Mucosa of descending colon (tissue), 1 donor: ENCODE measurements around a stretch of chr7.

DNA sequence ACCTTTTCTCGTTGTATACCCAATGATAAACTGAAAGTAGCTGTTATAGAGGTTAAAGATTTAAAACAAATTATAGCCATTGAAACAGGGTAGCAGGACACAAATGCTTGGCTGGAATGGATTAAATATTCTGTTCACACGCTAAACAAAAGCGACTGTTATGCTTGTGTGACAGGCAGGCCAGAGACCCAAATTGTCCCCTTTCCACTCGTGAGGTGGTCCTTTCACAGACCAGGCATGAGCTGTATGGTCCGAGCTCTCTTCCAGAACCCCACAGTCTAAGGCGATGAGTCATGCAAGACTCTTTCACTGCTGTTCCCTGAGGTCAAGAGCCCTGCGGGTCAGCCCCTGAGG is 136.7 kb downstream of the RALA start:
- PRO-cap, result no peak

- PRO-cap, result no peak
These were observed 29.6 kb downstream of the CDK13 start for GRCh38 chr7:39979436-39980265.

GRCh38 chr7:40218649-40219033 is 83.8 kb downstream of the SUGCT start:
- PRO-cap, result no peak

GRCh38 chr7:40234098-40234433 is 99.3 kb downstream of the SUGCT start:
- PRO-cap, result no peak

GRCh38 chr7:40808729-40809233 is 674.0 kb downstream of the SUGCT start:
- PRO-cap, result no peak

DNA sequence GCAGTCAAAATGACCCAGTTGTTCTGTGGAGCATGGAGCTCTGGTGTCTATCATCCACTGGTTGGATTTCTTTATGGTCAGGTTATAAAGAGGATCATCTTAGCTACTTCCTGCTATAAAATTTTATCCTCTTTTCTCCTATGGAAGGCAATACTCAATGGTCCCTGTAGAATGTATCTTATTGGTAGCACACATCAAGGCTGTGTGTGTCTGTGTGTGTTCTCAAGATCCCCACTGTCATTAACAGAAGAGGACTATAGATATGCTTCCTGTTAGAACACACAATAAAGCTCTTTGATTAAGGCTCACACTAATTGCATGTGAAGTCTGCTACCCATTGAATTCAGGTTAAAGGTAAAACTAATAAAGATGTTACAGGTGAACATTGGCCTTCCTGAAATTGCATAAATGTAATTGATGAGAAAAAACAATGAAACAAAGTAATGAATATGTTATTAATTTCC is 747.5 kb downstream of the SUGCT start:
- PRO-cap, result unidirectional peak, minus-strand start at position 59 of the sequence

DNA sequence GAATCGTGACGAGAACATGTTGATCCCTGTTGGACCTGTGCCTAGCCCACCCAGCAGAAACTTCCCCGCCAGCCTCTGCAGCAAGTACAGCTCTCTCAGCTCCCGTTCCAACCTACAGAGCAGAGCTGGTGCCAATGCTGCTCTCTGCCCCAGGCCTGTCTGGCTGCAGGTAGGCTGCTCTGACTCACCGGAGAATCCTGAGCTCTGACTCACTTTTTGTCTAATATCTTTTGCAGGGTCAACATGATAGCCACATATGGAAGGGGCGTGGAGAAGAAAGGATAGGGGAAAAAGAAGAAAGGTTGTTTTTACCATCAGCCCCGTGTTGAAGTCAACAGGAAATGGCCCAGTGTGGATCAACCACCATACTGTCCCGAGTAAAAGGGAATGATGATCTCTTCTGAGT is 595.3 kb downstream of the INHBA start:
- PRO-cap, result no peak

- PRO-cap, result no peak
These were observed 265.4 kb downstream of the INHBA start for GRCh38 chr7:41437180-41438114.

DNA sequence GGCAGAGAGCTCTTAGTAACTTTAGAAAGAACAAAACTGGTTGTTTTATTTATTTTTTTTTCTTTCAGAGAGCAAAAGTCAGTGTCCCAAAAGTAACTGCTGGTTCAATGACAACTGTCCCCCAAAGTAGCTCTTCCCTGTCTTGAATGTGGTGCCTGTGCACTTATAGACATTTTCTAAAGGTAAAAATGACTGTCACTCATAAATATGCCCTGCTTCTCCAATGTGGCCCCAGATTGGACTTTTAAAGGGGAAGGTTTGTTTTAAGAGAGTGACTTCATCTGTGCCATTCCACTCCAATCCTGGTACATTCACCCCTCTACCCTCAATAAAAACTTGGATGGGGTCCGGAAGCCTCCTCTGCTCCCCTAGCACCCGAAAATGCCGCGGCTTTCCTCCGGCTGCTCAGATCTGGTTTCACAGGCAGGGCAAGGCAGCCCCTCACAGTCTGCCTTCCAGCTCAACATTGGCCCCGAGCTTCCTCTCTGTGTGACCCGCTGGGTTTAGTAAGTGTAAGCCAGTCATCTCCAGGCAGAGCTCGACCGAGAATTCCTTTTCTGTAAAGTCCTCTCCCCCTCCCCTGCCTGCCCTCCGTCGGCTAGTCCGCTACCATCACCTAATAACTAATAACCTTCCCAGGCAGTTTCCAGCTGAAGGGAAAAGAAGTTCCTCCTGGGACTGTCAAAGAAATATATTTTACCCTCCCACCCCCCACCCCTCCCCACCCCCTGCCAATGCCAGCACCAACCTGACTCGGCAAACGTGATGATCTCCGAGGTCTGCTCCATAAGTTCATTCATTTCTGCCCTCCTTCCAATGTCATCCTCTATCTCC is 3.4 kb downstream of the INHBA start:
- PRO-cap, result no peak

DNA sequence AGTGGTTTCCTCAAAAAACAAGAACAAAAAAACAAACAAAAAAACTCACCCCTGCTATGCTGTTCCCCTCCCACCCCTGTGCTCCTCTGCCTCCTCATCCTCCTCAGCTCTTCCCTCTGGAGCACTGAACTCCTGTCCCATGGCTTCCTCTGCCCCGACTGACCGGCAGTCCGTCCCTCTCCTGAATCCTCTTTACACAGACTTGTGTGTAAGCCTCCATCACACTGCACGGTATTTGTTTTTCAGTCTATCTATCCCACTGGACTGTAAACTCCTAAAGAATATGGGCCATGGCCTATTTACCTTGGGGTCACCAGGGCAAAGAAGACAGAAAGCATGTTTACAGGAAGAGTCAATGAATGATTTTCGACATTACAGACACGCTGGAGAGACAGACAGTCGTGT is 265.3 kb downstream of the GLI3 start:
- PRO-cap, result unidirectional peak, minus-strand start at position 174 of the sequence

GRCh38 chr7:43059344-43059671 is 53.1 kb upstream of the HECW1 start:
- PRO-cap, result no peak

GRCh38 chr7:43071608-43072163 is 40.8 kb upstream of the HECW1 start:
- PRO-cap, result no peak

GRCh38 chr7:43072482-43073134 is 39.8 kb upstream of the HECW1 start:
- PRO-cap, result no peak

GRCh38 chr7:43553815-43554505 is 28.9 kb upstream of the STK17A start:
- PRO-cap, result no peak

DNA sequence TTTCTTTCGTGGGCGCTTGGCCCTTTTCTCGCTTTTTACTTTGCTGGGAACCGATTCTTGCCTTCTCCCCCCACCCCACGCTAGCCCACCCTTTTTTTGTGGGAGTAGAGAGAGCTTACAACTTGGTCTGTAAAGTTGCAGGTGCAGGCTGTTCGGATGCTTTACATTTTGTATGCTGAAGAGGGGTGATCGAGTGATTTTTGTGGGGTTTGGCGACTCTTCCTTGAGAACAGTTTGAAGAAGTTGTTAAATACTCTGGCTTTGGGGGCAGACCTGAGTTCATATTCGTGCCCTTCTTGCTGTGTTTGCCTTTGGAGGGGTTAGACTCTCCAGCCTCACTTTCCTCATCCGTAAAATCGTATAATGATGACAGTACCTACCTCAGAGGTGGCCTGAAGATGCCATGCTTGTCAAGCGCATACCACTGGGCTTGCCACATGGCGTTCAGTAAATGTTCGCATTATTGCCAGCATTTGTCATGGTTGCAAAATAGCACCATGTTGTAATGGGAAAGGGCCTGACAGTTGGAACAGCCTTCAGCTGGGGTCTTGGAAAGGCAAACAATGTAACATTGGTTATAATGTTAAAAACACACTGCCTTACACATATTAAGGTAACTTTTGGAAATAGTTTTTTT is 1.2 kb downstream of the STK17A start:
- PRO-cap, result no peak

- PRO-cap, result no peak
These were observed 33.1 kb downstream of the STK17A start for GRCh38 chr7:43615763-43616645.

- PRO-cap, result no peak
These were observed 43.1 kb downstream of the STK17A start for GRCh38 chr7:43625867-43626629.

GRCh38 chr7:43646555-43647796 is 64.1 kb downstream of the STK17A start:
- PRO-cap, result no peak

DNA sequence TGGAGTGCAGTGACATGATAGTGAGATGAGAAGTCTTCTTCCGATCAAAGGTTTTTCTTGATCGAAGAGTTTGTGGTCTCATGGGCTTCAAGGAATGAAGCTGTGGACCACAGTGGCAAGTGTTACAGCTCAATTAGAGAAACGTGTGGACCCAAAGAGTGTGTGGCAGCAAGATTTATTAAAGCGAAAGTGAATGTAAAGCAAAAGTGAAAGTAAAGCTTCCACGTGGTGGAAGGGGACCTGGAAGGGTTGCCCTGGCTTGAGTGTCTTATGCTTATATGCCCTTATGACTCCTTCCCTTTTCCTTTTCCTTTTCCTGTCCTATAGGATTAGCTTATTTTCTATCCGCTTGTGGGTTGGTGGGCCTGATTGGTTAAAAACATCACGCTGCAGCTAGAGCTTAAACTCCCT is 34.9 kb downstream of the MRPS24 start:
- PRO-cap, result no peak

DNA sequence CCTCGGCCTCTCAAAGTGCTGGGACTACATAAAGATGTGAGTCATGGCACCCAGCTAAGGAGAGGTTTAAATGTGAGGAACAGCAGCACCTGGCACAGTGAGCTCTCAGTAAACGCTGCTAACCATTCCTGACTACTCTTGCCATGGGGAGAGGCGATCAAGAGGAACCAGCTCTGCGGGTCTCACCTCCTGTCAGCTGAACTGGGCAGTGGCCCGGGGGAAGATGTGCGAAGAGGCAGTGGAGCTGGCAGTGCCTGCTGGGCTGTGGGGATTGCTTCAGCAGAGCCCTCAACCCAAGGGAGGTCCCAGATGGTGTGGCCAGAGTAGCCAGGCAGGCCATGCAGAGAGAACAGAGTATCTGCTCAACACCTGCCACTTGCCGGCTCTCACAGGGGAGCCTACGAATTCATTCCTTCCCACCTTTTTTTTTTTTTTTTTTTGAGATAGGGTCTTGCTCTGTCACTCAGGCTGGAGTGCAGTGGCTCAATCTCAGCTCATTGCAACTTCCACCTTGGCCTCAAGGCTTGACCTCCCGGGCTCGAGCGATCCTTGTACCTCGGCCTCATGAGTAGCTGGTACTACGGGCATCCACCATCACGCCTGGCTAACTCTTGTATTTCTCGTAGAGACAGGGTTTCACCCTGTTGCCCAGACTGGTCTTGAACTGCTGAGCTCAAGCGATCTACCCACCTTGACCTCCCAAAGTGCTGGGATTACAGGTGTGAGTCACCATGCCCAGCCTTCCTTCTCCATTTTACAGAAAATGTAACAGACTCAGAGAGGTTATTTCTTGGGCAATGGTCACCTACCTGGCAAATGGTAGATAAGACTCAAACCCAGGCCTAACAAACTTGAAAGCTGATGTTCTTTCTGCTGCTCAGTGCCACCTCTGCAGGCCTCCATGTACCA is 6.8 kb downstream of the POLM start:
- PRO-cap, result no peak